ENCODE measurements around the genes PRF1 and PSAP.

DNA sequence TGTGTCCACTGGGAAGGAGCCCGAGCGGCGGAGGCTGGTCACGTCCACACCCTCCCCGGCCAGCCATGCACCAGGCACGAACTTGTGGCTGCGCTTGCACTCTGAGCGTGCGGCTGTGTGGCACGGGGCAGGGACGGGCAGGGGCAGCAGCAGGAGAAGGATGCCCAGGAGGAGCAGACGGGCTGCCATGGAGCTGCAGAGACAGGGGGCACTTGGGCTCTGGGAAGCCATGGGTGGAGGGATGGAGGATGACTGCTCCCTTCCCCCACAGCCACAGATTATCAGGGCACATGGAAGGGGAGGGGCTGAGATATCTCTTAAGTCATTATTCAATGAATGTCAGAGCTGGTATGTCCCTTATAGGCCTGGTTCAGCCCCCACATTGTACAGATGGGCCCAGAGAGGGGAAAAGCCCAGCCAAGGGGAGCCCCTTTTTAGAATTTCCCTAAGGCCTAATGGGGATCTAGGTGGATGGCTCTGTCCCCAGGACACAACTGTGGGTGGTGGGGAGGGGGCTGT lies 1.8 kb downstream of the PRF1 start:
- PRO-cap = no peak

DNA sequence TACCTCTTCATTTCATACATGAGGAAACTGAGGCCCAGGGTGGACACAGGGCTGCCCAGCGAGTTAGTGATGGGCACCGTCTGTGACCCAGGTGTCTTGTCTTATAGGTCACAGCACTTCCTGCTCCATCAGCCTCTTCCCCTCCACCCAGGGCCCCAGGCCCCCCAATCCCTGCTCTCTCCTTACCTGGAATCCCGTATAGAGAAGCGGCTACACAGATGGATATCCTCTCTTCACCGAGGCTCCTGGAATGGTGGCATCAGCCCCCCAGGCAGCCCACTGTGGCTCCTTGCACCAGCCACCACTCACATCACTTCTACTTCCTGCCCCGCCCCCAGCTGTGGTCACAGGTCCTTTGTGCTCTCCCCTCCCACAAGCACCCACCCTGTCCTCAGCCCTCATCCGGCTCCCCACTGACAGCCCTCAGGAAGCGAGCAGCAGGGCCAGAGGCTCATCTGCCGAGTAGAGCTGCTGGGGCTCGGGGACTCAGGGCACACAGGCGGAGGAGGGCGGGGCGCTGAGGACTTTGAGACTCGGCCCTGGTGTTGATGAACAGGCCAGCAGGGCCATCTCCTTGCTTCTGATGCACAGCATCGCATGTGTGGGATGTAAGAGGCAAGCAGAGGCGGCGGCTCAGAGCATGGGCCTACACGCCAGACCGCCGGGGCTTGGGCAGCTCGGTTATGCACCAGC lies at the start of gene PRF1:
Gene PRF1, minus strand, starts transcription at position 283 of the 693 bp plus-strand sequence.
- PRO-cap = bidirectional peak, plus-strand start at position 426 of the sequence, minus-strand start at position 281 of the sequence

DNA sequence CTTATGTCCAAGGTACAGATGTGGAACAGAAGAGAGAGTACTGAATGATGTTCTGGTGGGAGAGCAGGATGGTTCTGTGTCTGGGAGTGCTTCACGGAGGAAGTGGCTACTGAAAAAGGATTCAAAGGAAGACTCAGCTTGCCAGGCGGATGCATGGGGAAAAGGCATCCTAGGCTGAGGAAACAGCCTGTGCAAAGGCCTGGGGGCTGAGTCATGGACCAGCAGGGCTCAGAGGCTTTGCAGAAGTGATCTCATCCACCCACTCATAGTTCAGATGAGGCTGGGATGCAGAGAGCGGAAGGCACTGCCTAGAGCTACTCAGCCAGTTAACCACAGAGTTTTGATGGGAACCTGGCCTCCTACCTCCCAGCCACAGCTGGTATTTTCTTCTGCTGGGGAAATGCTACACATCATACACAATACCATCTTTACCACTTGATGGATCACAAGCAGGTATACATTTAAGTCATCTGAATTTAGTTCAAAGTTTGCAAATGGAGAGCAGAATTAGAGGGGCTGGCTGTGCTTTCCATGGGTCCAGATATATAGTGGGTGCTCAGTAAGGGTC lies 15.8 kb upstream of the ADAMTS14 start:
- PRO-cap = no peak

DNA sequence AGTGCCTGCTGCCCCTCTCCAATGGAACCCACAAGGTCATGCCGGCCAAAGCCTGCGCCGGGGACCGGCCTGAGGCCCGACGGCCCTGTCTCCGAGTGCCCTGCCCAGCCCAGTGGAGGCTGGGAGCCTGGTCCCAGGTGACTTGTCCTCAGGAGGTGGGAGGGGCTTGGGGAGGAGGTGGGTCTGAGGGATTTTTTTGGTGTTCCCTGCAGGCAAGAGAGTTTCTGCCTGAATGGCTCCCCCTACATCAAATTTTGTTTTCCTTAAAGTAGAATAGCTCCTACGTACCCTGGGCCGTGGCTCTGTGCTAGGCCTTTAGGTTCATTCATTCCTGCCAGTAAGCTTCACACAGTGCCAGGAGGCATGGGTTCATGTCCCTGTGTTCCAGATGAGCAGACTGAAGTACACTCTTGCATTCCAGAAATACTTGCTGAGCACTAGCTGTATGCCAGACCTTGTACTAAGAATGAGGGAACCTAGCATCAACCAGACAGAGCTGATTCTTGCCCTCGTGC lies 31.2 kb downstream of the TBATA start:
- PRO-cap = no peak

DNA sequence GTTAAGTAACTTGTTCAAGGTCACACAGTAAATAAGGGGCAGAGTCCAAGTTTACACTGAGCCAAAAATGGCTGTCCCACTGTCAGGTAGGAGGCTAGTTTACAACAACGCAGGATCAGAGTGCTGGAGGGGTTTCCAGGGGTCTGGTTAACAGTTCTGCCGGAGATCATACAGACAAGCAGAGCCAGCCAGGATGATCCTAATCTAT lies 572 bp upstream of the UNC5B start:
- PRO-cap = no peak

DNA sequence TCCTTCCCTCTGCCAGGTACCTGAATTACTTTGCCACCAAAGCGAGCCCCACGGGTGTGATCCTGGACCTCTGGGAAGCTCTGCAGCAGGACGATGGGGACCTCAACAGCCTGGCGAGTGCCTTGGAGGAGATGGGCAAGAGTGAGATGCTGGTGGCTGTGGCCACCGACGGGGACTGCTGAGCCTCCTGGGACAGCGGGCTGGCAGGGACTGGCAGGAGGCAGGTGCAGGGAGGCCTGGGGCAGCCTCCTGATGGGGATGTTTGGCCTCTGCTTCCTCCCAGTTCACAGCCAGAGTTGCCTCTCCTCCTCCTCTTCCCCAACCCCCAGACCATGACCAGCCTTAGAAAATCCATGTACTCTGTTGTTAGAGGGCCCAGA lies 20.0 kb upstream of the SLC29A3 start:
- PRO-cap = no peak

DNA sequence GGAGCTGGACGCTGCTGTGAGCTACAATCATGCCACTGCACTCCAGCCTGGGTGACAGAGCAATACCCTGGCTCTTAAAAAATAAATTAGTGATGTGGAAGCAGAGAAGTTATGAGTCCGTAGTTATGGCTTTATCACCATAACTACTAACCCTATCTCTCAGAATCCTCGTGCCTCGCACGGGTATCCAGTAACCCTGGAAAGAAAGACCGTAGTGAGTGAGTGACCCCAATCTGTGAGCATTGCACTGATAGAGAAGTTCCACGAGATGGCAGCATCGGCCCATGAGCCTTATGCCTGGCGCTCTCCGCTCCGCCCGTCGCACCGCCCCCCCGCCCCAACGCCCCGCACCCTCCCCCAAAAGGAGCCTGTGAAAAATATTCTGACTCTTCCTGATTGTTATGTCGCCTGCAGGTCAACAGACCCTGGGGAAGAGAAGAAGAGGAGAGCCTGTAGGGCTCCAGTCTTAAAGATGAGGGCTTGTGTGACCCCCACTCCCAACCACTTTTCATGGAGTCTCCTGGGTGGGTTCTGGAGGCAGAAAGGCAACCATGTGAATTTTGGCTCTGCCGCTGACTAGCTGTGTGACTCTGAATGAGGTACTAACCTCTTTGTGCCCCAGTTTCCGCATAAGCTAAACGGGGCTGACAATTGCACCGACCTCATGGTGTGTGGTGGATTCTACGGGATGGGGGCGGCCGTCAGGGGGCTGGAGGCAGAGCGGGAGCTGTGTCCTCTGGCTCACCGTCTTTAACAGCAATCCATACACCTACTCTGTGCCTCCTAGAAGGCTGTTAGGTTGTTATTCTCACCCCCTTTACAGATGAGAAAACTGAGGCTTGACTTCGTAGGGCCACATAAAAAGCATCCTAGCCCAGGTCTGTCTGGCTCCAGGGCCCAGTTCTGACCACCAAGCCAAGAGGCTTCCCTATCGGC lies 4.6 kb upstream of the SLC29A3 start:
- PRO-cap = no peak

GRCh38 chr10:71338877-71339466 lies 19.9 kb downstream of the SLC29A3 start:
- PRO-cap = no peak

DNA sequence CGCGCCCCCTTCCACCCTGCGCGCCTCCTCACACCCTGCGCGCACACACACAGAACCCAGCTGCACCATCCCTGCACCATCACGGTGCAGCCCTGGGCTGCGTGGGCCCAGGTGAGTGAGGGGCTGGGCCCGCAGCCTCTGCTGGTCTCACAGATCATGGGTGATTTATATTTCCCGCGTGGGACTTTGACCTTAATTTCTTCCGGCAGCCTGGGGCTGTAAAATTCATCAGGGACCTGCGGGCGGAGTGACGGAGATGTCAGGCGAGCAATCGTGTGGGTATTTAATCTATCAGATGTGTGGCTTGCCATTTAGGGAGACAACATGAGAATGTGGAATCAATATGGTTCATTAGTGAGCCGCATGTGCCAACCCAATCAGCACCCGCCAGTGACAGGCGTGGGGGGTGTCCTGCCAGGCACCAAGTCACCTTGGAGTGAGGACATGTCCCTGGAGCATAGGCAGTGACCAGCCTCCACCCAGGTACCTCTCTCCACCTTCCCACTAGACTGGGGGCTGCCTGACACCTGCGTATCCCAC lies 57.6 kb downstream of the C10orf105 start:
- PRO-cap = no peak

DNA sequence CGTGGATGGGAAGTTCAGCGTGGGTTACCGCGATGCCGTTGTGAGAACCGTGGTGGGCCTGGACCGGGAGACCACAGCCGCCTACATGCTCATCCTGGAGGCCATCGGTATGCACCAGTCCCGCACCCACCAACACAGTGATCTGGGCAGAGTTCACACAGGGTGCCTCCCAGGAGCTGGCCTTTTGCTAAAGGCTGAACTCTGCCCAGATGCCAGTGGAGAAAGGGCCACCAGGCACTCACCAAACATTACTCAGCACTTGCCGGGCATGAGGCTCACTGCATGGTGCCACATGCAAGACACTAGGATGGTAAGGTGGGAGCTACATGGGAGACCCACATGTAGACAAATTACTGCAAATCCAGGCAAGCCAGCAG lies 10.5 kb downstream of the C10orf105 start:
- PRO-cap = no peak

GRCh38 chr10:71729275-71729724 lies 9.7 kb upstream of the C10orf105 start:
- PRO-cap = no peak

DNA sequence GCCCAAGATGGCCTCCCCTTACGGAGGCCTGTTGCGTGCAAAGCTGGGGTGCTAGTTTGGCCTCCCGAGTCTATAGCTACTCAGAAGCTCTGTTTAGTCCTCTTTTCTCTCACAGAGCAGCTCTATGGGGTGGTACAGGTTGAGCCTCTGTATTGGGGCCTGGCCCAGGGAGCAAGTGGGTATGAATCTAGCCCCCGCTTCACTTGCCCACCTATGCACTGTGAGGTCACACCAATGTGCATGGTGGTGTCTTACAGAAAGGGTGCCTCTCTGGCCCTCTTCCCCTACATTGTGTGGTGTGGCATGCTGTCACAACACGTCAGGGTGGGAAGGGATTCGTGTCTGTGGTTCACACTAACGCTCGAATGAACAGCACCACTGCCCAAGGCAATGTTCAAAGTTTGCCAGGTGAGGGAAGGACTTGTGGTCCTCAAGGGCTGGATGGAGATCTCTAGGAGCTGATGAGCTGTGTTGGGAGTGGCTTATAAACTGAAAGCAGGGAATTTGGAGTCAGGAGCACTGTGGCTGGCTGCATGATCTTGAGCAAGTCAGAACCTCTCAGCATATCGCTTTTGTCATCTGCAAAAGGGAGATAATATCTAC lies 22.6 kb upstream of the C10orf105 start:
- PRO-cap = bidirectional peak, plus-strand start at position 397 of the sequence, minus-strand start at position 291 of the sequence

DNA sequence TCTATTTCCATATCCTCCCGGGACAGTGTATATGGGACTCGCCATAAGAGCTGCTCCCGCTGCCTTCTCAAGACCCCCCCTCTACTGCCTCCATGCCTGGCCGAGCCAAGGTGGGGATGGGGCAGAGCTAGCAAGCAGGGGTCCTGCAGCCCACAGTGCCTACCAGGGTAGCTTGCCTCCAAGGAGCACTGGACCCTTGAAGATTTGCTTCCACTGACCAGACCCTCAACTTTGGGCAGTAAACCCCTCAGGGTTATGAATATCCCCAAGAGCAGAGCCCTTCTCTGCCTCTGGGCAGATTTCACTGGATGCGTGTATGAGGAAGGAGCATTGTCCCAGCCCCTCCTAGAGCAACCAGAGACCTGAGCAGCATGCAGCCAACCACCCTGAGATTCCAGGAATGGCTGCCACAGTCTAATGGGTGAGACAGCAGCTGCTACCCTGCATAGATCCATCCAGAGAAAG lies 25.9 kb upstream of the C10orf105 start:
- PRO-cap = no peak

GRCh38 chr10:71750983-71751533 lies 22.3 kb downstream of the VSIR start:
- PRO-cap = no peak

DNA sequence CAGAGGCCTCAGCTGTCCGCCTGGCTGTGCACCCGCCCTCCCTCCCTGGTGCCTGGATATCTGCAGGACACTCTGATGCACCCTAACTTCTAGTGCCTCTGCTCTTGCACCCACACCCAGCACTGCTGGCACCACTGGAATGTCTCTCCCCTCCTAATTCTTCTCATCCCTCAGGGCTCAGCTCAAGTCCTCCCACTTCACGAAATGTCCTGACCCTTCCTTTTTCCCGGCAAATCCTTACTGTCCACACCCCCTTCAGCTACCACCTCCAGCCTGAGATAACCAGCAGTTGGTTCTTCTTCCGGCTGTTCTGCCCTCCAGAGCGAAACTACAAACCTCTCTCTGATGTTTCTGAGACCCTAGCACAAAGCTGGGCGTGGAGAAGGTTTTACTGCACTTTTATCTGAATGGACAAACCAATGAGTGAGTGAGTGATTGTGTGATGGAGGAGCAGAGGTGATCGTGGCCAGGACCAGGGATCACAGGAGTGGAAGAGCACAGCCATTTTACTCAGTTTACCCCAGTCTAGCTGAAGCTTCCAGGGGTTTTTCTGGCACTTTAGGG lies 968 bp upstream of the VSIR start:
- PRO-cap = no peak

- PRO-cap = no peak
These were observed 38.2 kb downstream of the PSAP start for GRCh38 chr10:71812713-71813415.

DNA sequence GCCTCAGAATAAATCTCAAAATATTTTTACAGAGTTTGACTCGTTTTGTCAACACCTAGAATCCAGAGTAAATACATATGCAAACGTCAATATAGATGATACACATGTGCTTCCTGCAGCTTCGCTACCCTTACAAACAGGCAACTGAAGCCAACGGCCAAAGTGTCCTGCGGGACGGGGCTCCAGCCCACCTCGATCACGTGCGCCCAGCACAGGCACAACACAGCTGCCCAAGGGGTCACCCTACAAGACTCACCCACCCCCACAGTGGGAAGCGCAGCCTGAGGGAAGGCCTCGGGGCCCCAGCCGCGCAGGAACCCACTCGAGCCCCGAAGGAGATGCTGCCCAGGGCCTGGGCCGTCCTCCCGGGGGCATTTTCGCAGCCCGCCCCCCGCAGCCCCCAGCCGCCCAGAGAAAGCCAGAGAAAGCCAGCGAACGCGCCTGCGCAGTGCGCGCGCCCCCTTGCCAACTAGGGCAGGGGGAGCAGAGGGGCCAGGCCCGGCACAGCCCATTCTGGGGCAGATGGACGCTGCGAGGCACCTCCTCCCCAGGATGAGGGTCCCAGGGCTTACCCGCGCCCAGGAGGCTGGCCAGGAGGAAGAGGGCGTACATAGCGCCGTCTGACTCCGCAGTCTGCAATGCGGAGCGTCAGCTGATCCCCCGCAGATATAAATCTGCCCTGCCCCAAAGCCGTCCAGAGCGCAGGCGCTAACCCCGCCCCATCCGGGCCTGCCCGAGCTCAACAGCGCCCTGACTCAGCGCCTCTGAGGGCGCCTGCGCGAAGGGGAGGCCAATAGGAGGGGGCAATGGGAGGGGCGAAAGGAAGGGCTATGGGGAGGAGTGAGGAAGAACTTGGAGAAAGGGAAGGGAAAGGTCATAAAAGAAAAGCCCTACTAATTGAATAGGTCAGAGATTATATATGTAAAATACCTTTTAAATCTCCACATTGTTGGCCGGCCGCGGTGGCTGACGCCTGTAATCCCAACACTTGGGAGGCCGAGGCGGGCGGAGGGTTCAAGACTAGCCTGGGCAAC lies at the start of gene PSAP:
Gene PSAP, minus strand, starts transcription at position 642 of the 1,034 bp plus-strand sequence.
- PRO-cap = bidirectional peak, plus-strand start at position 856 of the sequence, minus-strand start at position 640 of the sequence

- PRO-cap = no peak
These were observed 7.2 kb upstream of the PSAP start for GRCh38 chr10:71858169-71858662.

DNA sequence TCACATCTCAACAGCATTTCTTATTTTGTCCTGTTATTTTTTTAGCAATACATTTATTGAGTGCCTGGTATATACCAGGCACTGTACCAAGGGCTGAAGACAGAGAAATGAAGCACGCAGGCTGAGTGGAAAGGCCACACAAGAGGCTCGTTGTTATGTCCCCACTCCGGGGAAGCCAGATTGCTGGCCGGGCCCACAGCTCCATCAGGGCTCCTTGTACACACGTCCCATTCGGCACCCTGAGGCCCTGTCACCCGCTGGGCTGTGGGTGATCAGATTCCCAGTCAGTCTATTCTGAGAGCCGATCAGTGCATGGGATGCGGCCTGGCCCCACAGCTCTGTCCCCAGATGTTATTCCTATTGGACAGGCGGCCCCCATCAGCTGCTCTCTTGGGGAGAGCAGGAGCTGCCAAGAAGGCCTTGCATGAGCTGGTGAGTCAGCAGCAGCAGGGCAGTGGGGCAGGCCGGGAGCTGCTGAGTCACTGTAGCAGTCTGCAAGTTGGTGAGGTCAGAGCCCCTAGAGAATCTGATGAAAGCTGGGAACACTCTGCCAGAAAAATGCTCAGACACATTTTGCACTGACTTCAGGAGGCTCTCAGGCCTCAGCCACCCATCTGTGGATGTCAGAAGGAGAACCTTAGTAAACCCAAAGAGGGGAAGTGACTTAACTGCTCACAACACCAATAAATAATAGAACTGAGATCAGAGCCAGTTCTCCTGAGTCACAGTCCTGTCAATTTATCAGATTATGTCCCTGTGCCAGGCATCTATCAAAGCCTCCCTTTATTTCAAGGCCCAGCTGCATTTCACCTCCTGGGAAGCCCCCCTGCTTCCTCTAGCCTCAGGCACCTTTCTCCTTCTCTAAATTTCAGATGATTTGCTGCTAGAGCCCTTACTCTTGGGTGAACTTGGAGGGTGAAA lies 9.4 kb upstream of the PSAP start:
- PRO-cap = bidirectional peak, plus-strand start at position 581 of the sequence, minus-strand start at position 296 of the sequence

- PRO-cap = no peak
These were observed 37.0 kb upstream of the PSAP start for GRCh38 chr10:71887992-71888481.

Measured in colic lymph node (tissue), 1 donor.